Epithelial cell of proximal tubule (primary cell): ENCODE results near the genes TMCO1 and GPA33.

- RAMPAGE, long total RNA = no peak
- RRBS = no CpG with 5 or more reads among the region's 4 CpGs
These were observed 118.5 kb downstream of the NUF2 start for GRCh38 chr1:163440234-163440655.

GRCh38 chr1:164321187-164321726 lies 237.7 kb upstream of the PBX1 start:
- RAMPAGE, long total RNA = no peak
- RRBS = 6% methylated on average over 6 of the region's 43 CpGs

DNA sequence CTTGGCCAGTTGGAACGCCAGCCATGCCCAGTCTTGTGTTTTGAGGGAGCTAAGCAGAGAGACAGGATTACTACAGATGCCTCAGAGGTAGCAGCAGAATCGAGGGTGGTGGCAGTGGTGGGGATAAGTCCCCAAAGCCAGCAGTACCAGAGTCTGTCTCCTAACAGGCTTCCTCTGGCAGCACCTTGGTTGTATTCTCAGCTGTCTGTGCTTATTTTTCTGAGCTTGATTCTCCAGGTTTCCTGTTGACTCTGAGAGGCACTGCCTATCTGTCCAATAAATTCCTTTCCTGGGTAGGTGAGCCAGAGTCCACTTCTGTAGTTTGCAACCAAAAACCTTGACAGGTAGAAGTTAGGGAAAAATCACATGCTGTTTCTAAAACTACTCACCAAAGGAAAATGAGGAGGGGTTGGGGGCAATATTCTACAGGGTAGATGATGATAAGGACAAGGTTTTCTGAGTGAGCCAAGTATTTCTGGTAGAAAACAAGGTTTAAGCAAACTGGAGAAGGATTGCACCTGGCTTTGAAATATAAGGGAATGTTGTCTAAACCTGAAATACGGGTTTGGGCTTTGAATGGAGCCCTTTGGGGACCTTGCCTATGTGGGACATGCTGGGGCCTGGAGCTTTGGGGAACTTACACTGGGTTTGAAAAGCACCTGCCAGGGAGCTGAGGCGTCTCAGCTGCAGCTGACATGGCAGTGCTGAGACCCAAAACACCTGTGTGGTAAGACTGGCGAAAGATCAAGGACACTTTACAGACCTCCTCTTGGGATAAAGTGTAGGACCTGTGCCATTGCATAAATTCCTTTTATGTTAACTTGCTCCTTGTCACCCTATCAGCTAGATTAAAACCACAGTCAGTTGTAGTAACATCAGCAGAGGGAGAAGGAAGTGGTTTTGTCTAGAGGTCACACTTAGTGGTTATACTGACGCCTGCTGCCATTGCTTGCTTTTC lies 101.0 kb downstream of the PBX1 start:
- RAMPAGE, long total RNA = no peak
- RRBS = no CpG with 5 or more reads among the region's 6 CpGs

DNA sequence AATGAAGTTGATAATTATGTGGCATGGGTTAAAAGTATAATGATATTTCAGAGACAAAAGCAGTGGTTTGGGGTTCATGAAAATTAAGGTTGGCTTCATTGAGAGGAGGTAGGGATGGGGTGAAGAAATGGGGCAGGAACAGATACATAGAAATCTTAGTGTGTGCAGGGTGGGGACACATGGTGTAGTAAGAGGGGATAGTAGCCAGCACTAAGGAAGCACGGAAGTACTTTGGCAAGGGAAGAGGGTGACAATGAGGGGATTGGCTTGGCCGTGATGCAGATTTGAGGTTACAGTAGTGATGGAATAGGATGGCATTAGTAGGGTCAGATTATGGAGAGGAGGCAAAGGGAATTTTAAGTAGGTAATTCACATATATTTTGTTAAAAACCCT lies 118.6 kb downstream of the PBX1 start:
- RAMPAGE, long total RNA = no peak
- RRBS = no CpG with 5 or more reads among the region's 2 CpGs

DNA sequence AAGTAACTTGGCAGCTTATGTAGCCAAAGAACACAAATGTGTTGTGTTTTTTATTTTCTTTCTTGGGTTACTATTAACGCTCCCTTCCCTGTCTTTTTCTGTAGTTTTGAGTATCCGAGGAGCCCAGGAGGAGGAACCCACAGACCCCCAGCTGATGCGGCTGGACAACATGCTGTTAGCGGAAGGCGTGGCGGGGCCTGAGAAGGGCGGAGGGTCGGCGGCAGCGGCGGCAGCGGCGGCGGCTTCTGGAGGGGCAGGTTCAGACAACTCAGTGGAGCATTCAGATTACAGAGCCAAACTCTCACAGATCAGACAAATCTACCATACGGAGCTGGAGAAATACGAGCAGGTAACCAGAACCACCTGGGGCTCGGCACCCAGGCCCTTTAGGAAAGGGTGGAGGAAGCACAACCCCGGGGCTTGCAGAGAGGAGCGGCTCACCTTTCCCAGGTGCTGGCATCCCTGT lies 233.4 kb downstream of the PBX1 start:
- RAMPAGE, long total RNA = no peak
- RRBS = 66% methylated on average over 2 of the region's 19 CpGs

- RAMPAGE, long total RNA = no peak
- RRBS = no CpG with 5 or more reads among the region's 3 CpGs
These were observed 102.8 kb downstream of the LMX1A start for GRCh38 chr1:165253747-165254146.

- RAMPAGE, long total RNA = no peak
- RRBS = no CpG with 5 or more reads among the region's 41 CpGs
These were observed 3.7 kb downstream of the LMX1A start for GRCh38 chr1:165352655-165353309.

- RAMPAGE, long total RNA = start-site peak on the minus strand at chr1:165768832-165768876, 1,052 and 149 reads in 2 replicates
- RRBS = no CpG with 5 or more reads among the region's 61 CpGs
These were observed at the start of gene TMCO1 for GRCh38 chr1:165768382-165769656. TMCO1 (minus strand) TSS chr1:165768868.

GRCh38 chr1:165827199-165827416 lies 306 bp upstream of the UCK2 start:
- RAMPAGE, long total RNA = no peak
- RRBS = no CpG with 5 or more reads among the region's 1 CpG

GRCh38 chr1:165858295-165858904 lies 31.0 kb downstream of the UCK2 start:
- RAMPAGE, long total RNA = no peak
- RRBS = no CpG with 5 or more reads among the region's 4 CpGs

DNA sequence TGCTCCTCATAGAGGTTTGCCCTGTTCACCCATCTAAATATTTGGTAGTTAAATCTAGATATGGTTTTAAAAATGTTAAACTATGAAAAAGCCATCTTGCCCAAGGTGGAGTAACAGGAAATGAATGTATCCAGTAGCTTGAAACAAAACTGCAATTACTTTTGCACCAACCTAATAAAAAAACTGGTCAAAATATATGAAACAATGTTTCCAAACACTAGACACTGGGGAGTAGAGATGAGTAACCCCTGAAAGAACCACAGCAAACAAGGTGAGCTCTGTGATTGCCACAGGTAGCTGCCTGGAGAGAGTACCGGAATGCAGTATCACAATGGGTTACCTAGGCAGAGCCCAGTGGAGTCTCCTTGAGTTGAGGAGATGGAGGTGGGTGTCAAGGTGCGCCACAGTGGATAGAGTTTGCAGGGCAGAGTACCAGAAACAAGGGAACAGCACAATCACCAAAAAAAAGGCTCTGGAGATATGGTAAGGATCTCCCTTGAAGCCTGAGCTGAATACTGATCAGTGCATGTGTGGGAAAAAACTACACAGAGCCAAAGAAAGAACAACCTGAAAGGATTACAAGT lies 4.1 kb upstream of the MAEL start:
- RAMPAGE, long total RNA = no peak
- RRBS = no CpG with 5 or more reads among the region's 2 CpGs

DNA sequence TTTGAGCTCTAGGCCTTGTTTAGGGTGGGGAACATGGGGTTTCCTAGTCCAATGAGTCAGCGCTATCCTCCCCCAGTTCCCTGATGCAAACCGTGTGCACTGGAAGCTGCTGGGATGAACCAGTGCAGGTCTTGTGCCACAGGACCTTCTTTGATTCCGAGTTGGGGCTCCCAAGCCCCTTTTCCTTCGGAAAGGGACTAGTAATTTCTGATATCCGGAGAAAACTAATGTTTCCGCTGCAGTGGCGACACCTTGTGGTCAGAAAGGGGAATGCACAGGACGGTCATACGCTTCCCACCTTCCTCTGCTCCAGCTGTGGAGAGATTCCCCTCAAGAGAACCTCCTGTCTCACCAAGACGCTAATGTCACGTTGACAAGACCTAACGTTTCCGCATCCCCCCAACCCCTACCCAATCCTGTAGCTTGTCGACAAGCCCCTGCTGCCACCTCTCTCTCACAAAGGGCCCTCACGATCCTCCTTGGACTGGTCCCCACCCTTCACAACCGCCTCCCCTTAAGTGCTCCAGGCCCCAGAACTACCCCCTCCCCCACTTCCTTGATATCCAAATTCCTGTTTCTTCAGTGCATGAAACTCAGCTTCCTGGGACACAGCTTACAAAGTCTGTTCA lies 31.0 kb downstream of the GPA33 start:
- RAMPAGE, long total RNA = no peak
- RRBS = no CpG with 5 or more reads among the region's 16 CpGs

DNA sequence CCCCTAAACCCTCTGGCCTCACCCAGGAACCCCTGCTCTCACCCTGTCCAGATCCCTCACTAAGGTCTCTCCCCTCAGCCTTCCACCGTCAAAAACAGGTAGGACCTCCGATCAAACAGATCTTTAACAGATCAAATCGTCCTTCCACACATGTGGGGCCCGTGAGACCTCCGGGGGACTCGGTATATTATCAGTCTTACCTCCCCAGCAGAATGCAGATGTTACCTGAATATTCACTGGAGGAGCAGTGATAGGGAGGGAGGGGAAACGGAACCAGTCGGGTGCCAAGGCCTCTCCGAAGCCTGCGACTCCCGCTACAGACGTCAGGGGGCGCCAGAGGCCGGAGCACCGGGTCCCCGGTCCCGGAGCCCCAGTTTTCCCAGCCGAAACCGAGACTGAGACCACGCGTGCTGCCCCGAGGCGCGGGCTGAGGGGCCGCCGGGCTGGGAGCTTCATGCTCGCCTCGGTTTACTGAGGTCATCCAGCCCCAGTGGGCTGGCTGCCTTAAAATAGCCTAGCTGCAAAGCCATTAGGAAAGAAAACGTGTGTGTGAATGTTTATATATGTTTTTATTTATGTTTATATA lies 23.6 kb downstream of the GPA33 start:
- RAMPAGE, long total RNA = no peak
- RRBS = 2% methylated on average over 9 of the region's 29 CpGs

DNA sequence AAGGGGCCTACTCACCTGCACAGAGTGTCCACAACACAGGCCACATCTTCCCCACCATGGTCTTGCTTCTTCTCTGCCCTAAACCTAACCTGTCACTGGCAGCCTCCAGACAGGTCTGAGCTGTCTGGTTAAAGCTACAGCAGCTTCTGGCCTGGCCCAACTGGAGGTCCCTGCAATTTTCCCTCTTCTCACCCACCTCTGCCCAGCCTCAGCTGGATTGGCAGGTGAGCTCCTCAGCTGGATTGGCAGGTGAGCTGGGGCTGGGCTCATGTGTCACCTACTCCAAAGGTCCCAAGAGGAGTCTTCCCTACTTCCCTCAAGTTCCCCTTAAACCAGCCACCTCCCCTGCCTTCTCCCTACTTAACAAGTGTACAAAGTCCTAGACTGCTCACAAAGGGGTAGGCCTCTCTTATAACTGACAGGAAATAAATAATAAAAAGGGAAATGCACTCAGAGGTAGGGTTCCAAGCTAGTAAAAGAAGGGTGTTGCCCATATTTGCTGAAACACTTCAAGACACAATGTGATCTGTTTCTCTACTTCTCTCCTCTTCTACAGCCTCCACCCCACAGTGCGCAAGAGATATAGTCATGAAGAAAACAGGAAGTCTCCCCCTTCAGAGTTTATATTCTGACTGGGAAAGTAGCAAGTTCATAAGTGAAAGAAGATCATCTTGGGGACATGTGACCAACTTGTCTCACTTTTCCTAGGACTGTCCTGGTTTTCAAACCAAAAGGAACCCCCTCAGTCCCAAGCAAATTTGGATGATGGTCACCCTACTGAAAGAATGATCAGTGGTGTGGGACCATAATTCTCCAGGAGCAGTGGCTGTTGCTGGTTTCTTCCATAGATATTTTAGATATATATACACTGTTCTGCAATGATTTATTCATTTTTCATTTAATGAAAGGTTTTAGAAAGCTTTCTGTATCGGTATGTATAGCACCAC lies at the start of gene GPA33:
Gene GPA33 (minus strand): TSS at position 148 of the 947 bp plus-strand sequence.
- RAMPAGE, long total RNA = no peak
- RRBS = no CpG with 5 or more reads among the region's 2 CpGs

DNA sequence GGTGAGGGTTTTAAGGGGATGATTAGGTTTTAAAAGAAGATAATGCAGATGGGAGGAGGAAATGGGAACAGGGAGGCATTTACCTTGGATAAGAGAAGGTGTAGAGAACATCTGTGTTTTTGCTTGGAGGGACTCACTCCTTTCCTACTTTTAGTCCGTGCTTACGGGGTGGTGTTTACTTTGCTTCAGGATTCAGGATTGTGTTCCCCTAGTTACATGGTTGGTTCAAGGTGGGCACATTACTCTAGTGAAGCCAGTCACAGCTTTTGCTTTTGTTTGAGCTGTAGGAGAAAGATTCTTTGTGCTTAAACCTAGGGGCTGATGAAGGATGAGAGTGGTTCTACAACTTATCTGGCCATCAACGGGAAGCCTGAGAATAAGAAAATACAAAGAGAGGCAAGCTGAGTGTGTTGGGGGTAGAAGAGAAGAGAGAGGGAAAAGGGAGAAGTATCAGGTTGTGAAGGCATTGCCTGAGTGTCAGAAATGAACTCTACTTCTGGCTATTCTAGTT lies 35.2 kb downstream of the POU2F1 start:
- RAMPAGE, long total RNA = no peak
- RRBS = no CpG with 5 or more reads among the region's 3 CpGs

GRCh38 chr1:167263812-167264477 lies 43.3 kb downstream of the POU2F1 start:
- RAMPAGE, long total RNA = no peak

DNA sequence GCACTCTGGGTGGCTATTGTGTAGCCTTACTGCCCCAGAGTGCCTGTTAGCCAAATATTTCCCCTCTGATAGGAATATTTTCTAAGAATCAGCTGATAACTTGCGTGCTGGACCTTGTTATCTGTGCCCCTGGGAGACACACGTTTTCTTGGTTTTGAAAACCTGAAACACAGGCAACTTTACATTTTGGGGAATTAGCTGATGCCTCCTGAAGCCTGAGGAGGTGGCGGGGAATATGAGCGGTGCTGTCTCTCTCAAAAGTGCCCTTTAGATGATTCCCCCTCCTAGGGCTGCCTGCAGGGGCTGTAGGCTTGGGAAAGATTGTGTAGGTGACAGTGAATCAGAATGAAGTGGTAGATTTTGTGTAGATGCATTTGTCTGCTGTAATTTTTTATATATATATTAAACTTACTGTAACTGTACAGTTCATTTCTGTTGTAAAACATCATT lies 91.4 kb downstream of the CD247 start:
- RAMPAGE, long total RNA = no peak
- RRBS = no CpG with 5 or more reads among the region's 4 CpGs

DNA sequence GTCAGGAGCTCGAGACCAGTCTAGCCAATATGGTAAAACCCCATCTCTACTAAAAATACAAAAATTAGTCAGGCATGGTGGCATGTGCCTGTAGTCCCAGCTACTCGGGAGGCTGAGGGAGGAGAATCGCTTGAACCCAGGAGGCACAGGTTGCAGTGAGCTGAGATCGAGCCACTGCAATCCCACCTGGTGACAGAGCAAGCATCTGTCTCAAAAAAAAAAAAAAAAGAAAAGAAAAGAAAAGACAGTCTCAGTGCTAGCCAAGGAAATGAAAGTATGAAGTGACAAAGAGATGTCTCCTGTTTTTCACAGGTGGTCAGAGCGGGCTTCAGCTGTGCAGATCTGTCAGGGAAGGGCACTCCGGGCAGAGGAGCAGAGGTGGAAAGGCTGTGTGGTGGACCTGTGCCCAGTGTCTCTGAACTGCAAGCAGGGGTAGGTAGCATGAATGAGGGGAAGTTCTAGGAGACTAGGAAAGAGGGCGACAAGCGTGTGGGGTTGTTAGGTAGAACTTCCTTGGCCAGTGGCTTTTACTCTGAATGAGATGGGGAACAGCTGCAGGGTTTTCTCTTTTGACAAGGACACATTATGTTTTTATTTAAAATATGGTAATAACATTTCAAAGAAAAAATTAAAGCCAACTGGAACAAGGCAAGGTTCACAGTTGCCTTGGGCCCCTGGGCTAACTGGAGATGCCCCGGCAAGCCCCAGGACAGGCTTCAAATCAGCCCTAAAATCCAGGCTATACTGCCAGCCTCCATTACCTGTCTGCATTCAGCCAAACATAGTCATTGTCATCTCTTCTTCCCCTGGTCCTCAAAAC lies 67.4 kb downstream of the CD247 start:
- RAMPAGE, long total RNA = no peak
- RRBS = no CpG with 5 or more reads among the region's 9 CpGs

- RAMPAGE, long total RNA = no peak
- RRBS = no CpG with 5 or more reads among the region's 19 CpGs
These were observed 32.2 kb downstream of the CD247 start for GRCh38 chr1:167485878-167486839.

GRCh38 chr1:167541097-167542455 lies 12.0 kb downstream of the CREG1 start:
- RAMPAGE, long total RNA = no peak
- RRBS = no CpG with 5 or more reads among the region's 4 CpGs